Right lobe of liver (tissue), 4 donors: Measurements from ENCODE around the genes SERINC1 and NCOA7.

- PRO-cap, 4 experiments = no peak in any of the 4 experiments
- RAMPAGE, long total RNA, 2 experiments = no peak in any of the 2 experiments
These were observed 877.2 kb upstream of the MAN1A1 start for GRCh38 chr6:120226720-120227189.

- PRO-cap, 4 experiments = no peak in any of the 4 experiments
- RAMPAGE, long total RNA, 2 experiments = no peak in any of the 2 experiments
These were observed 85.2 kb downstream of the GJA1 start for GRCh38 chr6:121520278-121521342.

DNA sequence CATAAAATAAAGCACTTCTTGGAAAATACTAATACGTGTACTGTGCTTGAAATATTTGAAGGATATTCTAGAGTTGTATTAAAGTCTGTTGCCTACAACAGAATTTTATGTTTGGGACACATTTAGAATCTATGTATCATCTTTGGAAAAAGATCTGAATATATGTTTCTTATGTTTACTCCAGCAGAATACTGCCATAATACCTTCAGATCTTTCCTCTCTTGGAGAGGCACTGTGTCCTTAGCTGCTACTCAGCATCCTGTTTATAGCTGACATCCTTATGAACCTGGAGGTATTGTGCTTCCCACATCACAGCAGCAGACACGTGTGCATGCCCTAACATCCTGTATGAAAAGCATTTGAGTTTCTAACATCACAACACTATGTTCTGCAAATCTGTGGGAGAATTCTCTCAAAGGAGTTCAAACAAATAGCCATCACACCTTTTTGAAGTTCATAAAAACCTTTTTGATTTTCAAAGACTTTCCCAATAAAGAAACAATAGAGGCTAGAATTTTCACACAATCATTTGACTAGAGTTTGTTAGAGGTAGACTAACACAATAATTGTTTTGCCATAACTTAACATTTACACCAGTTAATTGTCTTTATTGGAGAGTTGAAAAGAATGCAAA is 216.0 kb downstream of the GJA1 start:
- PRO-cap, 4 experiments = no peak in any of the 4 experiments
- RAMPAGE, long total RNA, 2 experiments = no peak in any of the 2 experiments

- PRO-cap, 4 experiments = no peak in any of the 4 experiments
- RAMPAGE, long total RNA, 2 experiments = no peak in any of the 2 experiments
These were observed 421.0 kb downstream of the GJA1 start for GRCh38 chr6:121856480-121856906.

GRCh38 chr6:122432663-122432919 is 33.1 kb downstream of the HSF2 start:
- PRO-cap, 4 experiments = no peak in any of the 4 experiments
- RAMPAGE, long total RNA, 2 experiments = no peak in any of the 2 experiments

DNA sequence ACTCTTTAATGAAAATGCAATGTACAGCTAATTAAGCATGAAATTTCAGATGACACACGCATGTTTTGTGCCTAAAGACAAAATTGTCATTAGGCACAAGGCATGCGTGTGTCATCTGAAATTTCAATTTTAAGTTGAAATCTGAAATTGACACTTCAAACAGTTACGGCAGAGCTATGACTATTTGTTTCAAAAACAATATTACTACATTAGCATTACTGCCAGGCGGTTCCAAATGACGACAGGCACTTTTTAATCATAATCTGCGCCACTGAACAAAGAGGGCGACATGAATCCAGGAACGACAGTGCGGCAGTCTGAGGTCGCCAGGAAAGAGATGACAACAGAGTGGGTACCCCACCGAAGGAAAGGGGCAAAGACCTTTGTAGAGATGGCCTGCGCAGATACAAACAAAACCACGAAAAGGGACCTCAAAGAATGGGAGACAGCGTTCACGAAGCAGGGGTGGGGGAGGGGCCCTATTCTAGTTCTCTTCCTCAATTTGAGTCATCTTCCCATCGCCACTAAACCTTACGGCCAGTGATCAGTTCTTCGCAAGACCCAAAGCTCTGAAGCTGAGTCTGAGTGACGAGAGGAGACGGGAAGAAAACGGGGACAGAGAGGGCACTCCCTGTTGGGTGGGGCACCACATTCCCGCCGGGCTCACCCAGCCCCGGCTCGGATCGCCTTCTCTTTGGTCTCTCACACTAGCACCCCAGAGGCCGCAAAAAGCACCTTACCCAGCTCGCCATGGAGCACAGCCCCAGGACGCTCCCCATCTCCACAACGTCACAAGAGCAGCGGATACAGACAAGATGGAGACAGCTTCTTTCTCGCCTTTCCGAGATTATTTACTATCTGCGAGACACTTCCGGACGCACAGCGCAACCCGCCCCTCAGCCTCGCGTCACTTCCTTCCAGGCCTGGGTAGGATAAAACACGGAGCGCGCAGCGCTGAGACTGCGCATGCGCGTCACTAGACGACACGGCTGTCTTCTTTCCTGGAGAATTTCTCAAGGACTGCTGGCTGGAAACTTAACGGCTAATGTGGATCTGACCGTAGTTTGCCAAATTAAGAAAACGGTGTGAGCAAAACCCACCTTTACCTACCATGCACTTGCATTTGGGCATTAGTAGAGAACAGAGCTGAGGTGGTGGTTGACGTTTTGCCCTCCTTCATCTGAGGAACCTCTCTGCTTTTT is at the start of gene SERINC1:
Gene SERINC1, minus strand, starts transcription at position 849 of the 1,202 bp plus-strand sequence.
- PRO-cap, 4 experiments = peak in 4 of 4 experiments; most common plus-strand start position 278 of the sequence (in 4); most common minus-strand start position 849 of the sequence (in 4)
- RAMPAGE, long total RNA, 2 experiments = start-site peak on the plus strand in 1 of 2 experiments, centred at position 975 of the sequence, 27 reads per replicate; start-site peak on the minus strand in 2 of 2 experiments, centred at positions 841 to 843 of the sequence, 437 to 964 reads per replicate

GRCh38 chr6:122797900-122798927 is 9.2 kb downstream of the SMPDL3A start:
- PRO-cap, 4 experiments = peak in 4 of 4 experiments; most common plus-strand start chr6:122798520 (in 4); most common minus-strand start chr6:122798350 (in 2)
- RAMPAGE, long total RNA, 2 experiments = no peak in any of the 2 experiments

- PRO-cap, 4 experiments = no peak in any of the 4 experiments
- RAMPAGE, long total RNA, 2 experiments = no peak in any of the 2 experiments
These were observed 1.4 kb downstream of the CLVS2 start for GRCh38 chr6:122997152-122998165.

- PRO-cap, 4 experiments = no peak in any of the 4 experiments
- RAMPAGE, long total RNA, 2 experiments = no peak in any of the 2 experiments
These were observed 164.2 kb downstream of the NKAIN2 start for GRCh38 chr6:123967952-123968231.

- PRO-cap, 4 experiments = peak in 1 of 4 experiments; most common plus-strand start chr6:124924636 (in 1); most common minus-strand start chr6:124924430 (in 1)
- RAMPAGE, long total RNA, 2 experiments = no peak in any of the 2 experiments
These were observed 38.0 kb upstream of the RNF217 start for GRCh38 chr6:124924139-124924742.

- PRO-cap, 4 experiments = no peak in any of the 4 experiments
- RAMPAGE, long total RNA, 2 experiments = no peak in any of the 2 experiments
These were observed 16.7 kb downstream of the RNF217 start for GRCh38 chr6:124978725-124979471.

DNA sequence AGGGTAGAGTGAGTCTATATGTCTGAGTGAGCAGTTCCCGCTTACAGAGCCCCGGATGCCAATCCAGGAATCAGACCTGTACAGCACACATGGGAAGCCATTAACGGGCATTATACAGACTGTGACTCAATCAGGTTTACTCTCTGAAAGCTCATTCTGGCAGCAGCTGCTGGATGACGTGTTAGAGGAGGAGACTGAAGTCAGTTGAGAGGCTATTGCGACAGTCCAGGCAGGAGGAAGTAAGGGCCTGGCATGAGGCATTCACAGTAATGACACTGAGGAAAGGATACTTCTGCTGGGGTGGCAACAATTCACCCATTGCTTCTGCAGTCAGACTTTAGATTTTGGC is 151.1 kb upstream of the HEY2 start:
- PRO-cap, 4 experiments = no peak in any of the 4 experiments
- RAMPAGE, long total RNA, 2 experiments = no peak in any of the 2 experiments

GRCh38 chr6:125600302-125600653 is 149.2 kb upstream of the HEY2 start:
- PRO-cap, 4 experiments = no peak in any of the 4 experiments
- RAMPAGE, long total RNA, 2 experiments = no peak in any of the 2 experiments

DNA sequence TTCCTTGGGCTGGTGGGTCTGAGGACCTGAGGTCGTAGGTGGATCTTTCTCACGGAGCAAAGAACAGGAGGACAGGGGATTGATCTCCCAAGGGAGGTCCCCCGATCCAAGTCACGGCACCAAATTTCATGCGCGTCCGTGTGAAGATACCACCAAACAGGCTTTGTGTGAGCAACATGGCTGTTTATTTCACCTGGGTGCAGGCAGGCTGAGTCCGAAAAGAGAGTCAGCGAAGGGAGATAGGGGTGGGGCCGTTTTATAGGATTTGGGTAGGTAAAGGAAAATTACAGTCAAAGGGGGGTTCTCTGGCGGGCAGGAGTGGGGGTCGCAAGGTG is 42.3 kb upstream of the HEY2 start:
- PRO-cap, 4 experiments = no peak in any of the 4 experiments
- RAMPAGE, long total RNA, 2 experiments = no peak in any of the 2 experiments

DNA sequence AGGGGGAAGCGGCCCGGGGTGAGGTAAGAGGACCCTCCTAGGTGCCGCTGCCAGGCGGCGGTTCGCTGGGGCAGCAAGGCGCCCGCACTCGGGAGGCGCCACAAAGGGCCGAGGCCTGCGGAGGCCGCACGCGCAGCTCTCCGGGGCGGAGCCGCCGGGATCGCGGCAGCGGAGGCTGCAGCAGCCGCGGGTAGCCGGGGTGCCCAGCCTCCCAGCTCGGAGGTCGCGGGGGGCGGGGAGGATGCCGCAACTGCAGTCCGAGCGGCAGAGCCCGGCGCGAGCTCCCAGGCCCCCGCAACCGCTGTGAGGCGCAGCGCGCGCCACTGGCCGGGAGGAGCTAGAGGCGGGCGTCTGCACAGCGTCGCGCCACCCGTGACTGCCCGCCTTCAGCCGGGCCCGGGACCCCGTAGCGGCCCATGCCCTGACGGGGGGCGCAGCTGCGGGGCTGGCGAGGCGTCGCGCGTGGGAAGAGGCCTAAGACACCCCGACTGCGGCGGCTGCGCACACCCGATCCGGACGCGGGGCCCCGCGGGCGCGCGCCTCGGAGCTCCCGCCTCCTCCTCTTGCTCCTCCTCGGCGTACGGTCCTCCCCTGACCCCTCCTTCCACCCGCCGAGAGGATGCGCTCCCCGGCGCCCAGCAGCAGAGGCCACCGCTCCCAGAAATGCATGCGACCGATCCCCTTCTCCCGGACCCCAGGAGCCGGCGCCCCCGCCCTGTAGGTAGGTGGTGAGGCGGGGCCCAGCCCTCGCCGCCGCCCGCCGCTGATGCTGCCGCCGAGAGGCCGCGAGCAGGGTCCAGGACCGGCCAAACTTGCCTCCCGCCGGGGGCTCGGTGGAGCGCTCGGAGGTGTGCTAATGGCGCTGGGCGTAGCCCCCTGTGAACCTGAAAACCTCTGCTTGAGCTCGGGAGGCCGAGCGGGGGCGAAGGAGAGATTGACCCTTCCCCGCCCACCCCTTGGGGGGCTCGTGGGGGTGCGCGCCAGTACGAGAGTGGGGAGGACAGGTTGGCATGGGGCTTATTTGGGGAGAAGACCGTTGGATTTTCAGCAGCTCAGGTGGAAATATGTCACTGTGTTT is at the start of gene NCOA7:
Gene NCOA7, plus strand, starts transcription at position 614 of the 1,078 bp plus-strand sequence.
- PRO-cap, 4 experiments = peak in 4 of 4 experiments; most common plus-strand start position 614 of the sequence (in 4); most common minus-strand start position 102 of the sequence (in 4)
- RAMPAGE, long total RNA, 2 experiments = start-site peak on the plus strand in 2 of 2 experiments, centred at positions 628 to 631 of the sequence, 96 to 131 reads per replicate

GRCh38 chr6:125867469-125868066 is 76.8 kb downstream of the NCOA7 start:
- PRO-cap, 4 experiments = no peak in any of the 4 experiments
- RAMPAGE, long total RNA, 2 experiments = no peak in any of the 2 experiments

DNA sequence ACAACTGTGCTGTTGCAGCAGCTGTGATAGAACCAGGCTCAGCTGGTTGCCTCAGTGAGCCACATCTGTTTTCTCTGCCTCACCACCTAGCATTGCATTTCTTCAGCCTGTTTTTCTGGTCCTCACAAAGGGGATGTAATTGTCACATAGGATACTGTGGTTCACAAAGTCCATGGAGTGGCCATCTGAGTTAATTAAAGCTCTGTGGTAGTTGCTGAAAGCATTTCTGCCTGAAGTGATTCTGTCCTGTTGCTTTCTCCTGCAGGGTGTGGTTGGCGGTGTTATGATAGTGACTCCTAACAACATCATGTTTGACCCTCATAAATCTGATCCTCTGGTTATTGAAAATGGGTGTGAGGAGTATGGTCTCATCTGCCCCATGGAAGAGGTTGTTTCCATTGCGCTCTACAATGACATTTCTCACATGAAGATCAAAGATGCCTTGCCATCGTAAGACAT is 71.6 kb upstream of the HINT3 start:
- PRO-cap, 4 experiments = no peak in any of the 4 experiments
- RAMPAGE, long total RNA, 2 experiments = no peak in any of the 2 experiments

DNA sequence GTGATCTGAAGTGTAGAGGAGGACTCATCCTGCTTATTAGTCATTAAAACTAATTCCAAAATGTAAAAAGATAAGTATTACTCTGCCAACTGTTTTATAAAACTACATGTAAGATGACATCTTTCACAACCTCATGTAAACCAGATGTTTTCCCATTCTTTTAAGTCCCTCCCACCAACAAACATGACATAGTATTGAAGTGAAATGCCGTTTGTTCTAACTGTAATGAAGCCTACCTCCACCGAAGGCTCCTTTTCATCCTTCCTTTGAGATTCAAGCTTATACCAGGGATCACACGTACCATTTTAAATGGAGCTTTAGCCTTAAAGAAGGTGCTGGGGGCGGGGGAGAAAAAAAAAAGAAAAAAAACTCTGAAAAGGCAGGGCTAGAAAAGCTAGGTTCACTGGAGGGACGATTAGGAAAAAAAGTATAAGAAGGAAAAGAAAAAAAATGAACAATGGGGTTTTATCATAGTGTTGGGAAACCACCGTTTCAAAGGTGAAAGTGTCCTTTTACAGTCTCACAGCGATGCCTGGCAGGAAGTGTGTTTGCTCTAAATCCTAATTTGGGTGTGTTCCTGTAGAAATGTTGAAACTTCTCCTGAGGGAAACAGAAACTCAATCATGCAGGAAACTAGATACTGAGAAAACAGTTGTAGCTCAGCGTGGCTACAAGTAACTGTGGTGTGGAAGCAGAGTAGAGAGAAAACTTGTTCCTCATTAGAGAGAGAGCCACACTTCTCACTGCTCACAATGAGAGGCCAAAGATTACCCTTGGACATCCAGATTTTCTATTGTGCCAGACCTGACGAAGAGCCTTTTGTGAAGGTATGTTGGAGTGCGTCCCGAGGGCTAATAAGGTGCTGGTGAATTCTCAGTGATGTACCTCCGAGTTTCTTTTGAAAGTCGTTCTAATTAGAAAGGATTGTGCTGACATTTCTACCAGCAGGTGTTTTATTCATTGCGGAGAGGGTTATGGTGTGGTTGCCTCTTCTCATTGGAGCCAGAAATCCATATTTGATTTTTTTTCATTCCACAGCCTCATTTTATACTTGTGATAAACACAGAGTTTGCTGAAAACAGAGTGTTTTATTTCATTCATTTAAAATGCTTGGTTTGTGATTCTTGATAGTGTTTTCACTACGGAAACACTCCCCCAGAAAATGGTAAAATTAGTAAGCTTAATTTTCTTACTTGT is 37.6 kb upstream of the HINT3 start:
- PRO-cap, 4 experiments = peak in 4 of 4 experiments; most common plus-strand start position 643 of the sequence (in 2); most common minus-strand start position 534 of the sequence (in 2)
- RAMPAGE, long total RNA, 2 experiments = start-site peak on the plus strand in 2 of 2 experiments, centred at positions 661 to 687 of the sequence, 641 to 894 reads per replicate

DNA sequence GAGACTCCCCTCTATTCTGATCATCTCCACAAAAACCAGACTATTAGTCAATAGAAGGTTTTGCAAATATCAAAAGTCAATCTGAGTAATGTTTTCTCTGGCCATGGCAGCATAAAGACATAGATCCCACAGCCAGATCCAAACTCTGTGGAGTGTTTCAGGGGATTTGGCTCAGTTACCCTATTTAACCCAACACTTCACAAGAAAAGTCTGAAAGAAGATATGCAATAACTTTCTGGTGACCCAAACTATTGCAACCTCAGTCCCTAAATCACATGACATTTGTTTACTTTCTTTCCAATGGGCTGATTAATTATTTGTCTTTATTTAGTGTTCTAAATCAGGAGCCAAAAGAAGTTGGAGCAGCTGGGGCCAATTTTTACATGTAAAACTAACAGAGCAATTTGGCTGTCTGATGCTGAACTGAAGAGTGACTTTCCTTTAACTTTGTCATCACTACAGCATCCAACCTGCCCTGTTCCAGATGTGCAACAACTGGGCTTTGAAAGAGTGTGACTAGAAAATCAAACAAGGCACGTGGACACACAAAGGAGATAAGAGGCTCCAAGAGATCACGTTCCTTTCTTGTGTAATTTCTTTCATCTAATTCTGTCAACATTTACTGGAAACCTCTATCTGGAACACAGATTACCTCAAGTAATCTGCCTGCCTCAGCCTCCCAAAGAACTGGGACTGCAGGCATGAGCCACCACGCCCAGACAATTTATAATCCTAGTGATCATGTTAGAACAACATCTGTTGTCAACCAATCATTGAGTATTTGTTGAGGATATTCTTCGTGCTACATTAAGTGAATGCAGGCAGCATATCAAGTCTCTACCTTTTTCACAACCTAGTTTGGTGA is 90.8 kb downstream of the TRMT11 start:
- PRO-cap, 4 experiments = peak in 2 of 4 experiments; most common plus-strand start position 682 of the sequence (in 2)
- RAMPAGE, long total RNA, 2 experiments = no peak in any of the 2 experiments

- PRO-cap, 4 experiments = no peak in any of the 4 experiments
- RAMPAGE, long total RNA, 2 experiments = no peak in any of the 2 experiments
These were observed 36.6 kb downstream of the RSPO3 start for GRCh38 chr6:127155087-127155458.